Parietal lobe (tissue), 2 donors: Measurements from ENCODE around the gene H3Y2.

DNA sequence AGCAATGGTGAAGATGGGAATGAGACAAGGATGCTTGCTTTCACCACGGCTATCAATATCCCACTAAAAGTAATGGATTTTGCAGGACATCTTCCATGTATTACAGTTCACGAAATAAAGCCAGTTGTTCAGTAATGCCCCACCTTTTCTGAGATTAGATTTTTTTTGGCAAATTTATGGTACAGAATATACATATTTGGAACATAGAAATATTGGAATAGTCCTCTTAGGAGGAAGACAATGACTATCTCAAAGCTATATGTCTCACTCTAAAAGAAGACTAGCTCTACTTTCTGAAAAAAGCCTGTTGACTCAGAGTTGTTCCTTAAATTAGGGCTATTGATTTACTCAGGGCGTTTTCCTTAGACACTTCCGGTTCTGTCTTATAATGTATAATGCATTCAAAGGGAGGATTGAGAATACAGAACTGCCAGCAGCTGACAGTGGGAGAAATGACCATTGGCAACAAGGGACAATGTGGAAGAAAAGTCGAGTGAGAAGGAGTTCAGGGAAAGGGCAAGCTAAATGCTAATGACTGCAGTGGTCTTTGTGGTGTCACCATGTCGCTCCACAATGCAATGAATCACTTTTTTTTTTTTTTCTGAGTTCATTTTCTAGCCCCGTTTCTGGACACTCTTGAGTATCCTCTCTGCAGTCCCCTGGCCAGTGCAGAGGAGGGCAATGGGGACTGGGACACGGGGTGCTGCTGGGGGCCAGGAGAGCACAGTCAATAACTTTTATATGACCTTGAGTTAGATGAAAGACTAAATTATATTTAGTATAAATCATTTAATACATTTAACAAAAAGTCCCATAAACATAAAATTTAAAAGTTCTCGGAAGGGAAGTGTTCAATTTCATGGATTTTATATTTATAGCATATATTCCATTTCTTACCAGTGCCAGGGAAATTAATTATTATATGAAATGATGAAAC is 65.7 kb upstream of the ANKH start:
- RAMPAGE, long total RNA = no peak

- RAMPAGE, long total RNA = no peak
Measured at GRCh38 chr5:14992635-14993108, 121.1 kb upstream of the ANKH start.

GRCh38 chr5:15677134-15677680 is 177.2 kb downstream of the FBXL7 start:
- RAMPAGE, long total RNA = no peak

- RAMPAGE, long total RNA = no peak
Measured at GRCh38 chr5:15735398-15735850, 235.4 kb downstream of the FBXL7 start.

- RAMPAGE, long total RNA = no peak
Measured at GRCh38 chr5:15786561-15787104, 286.7 kb downstream of the FBXL7 start.

DNA sequence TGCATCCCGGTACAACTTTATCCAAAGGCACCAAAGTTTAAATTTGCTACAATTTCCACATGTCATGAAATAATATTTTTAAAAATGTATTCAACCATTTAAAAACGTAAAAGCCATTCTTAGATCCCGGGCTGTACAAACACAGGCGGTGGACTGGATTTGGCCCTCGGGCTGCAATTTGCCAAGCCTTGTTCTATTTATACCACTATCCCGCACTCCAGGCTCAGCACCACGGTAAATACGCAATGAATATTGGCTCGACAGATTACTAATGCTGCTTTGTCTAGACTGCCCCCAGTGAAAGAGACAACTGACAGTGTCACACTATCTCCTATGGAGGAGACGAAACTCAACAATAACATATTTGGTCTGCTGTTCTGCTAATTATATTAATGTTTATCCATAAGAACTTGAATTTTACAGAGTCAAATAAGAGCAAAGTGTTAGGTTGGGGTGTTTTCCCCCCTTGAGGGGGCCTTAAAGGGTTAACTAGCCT is 98.2 kb downstream of the MARCHF11 start:
- RAMPAGE, long total RNA = no peak

DNA sequence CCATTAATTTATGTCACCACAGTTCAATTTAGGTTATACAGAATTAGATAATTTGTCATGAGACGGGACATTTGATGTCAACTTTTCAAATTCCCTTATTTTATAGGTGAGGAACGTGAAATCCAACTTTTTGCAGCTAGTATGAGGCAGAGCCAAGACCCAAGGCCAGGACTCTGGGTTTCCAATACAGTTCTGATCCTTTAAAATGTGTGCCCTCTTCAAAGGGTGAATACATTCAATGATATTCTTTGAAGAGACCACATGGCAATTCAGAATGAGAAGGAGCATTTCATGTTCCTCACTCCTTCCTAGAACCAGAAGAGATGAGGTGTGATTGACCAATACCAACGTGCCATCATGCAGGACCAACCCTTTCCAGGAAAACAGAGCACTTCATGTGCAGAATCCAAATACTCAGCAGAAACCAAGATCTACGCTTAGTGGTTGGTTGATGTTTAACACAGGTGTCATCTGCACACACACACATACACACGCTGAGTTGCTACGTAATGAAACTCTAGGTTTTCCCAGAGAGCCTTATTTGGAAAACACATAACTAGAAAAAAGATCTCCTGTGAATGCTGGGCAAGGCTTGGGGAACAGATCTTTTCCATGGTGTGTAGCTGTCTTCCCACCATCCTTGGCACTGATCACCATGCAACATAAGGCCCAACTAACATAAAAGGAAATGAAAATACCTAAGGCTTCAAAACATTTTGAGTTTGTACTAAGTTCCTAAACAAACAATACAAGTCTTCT is 21.0 kb upstream of the ZNF622 start:
- RAMPAGE, long total RNA = no peak

GRCh38 chr5:16546723-16547116 is 70.1 kb downstream of the RETREG1 start:
- RAMPAGE, long total RNA = no peak

- RAMPAGE, long total RNA = no peak
Measured at GRCh38 chr5:16809643-16810344, 126.3 kb downstream of the MYO10 start.

GRCh38 chr5:16913334-16914498 is 22.4 kb downstream of the MYO10 start:
- RAMPAGE, long total RNA = no peak

GRCh38 chr5:16937015-16937559 is 999 bp upstream of the MYO10 start:
- RAMPAGE, long total RNA = no peak

DNA sequence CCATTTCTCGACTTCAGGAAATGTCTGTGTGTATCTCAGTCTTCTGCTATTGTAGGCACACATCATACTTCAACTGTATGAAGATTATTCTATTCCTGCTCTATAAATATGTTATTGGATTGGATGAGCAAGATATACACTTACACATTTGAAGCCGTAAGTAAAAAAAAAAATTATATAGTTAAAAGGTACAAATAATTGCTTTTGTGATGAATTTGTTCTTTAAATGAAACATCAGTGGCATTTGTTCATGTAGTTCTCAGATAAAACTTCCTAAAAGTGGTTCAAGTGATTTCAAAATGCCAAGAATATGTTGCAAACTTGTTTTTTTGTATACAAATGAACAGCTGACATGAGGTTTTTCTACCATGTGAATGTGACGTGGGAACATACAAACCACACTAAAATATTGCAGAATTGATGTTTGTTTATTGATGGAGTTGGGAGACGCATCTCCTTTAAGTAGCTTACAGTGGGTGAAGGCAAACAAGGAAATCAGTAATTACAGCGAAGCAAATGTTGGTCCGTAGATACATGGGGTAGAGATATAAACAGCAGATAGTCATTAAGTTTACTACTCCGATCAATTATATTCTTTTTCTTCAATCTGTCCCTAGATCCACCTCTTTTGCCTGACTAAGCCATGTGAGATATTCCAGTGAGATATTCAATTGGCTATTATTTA is 16.9 kb downstream of the BASP1 start:
- RAMPAGE, long total RNA = no peak

GRCh38 chr5:17491831-17492190 is at the start of gene H3Y2:
Gene H3Y2 (minus strand): TSS chr5:17492076.
- RAMPAGE, long total RNA = no peak

DNA sequence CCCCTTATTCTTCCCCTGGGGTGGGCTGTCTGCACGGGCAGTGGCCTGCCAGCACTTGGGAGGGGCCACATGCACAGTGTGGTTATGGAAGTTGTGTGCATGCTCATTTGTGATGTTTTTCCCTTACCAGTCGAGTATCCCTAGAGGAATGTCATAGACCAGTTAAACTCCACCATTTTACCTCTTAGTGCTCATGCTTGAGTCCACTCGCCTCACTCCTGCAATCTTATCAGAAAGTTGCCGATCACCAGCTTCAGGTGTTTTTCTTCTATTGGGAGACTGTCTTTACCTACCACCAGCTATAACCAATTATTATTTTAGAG is 584.8 kb downstream of the CDH18 start:
- RAMPAGE, long total RNA = no peak

GRCh38 chr5:24661282-24661557 is 16.4 kb upstream of the CDH10 start:
- RAMPAGE, long total RNA = no peak

GRCh38 chr5:25445305-25446349 is 800.8 kb upstream of the CDH10 start:
- RAMPAGE, long total RNA = no peak

GRCh38 chr5:27217369-27218485 is 179.3 kb upstream of the CDH9 start:
- RAMPAGE, long total RNA = no peak

GRCh38 chr5:27473284-27473854 is 435.0 kb upstream of the CDH9 start:
- RAMPAGE, long total RNA = no peak

GRCh38 chr5:31625966-31626361 is 13.0 kb upstream of the PDZD2 start:
- RAMPAGE, long total RNA = no peak

DNA sequence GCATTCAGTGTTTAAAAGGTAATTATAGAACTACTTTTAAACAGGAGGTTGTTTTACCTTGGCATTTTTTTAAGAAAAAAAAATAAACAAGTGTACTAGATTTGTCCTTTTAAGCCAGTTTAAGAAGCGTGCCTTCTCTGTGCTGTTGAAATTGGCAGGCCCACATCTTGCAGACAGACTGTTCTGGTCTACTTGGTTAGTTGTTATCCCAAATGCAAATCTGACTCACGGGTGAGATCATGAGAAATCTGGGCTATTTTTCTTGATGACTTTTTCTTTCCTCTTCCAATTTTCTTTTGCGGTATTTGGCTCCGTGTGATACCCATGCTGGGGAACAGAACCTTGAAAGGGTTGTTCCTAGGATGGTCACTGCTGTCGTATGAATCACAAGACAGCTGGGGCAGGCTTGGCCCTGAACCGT is 24.5 kb downstream of the PDZD2 start:
- RAMPAGE, long total RNA = no peak